ENCODE data around the genes PHLPP1, SERPINB5, SERPINB4, SERPINB2 and DSEL.

- PRO-cap = no peak
Observed at GRCh38 chr18:62690252-62690728, 25.1 kb upstream of the PHLPP1 start.

DNA sequence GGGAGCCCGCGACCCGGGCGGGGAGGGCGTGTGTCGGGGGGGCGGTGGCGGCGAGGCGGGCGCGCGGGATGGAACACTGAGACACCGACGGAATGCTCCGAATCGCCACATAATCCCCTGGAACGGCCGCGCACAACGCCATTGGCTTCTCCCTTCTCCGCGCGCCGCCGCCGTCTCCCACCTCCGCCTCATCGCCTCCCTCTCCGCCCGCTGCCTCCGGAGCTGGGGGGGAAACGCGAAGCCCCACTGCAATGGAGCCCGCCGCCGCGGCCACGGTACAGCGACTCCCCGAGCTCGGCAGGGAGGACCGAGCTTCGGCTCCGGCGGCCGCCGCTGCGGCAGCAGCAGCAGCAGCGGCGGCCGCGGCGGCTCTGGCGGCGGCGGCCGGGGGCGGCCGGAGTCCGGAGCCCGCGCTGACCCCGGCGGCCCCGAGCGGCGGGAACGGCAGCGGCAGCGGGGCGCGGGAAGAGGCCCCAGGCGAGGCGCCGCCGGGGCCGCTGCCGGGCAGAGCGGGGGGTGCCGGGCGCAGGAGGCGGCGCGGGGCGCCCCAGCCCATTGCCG is at the start of gene PHLPP1:
Gene PHLPP1, plus strand, starts transcription at position 109 of the 561 bp plus-strand sequence.
- PRO-cap = bidirectional peak, plus-strand start at position 79 of the sequence, minus-strand start at position 83 of the sequence; unidirectional peak, minus-strand start at position 177 of the sequence

- PRO-cap = no peak
Observed at GRCh38 chr18:62736905-62738169, 22.0 kb downstream of the PHLPP1 start.

DNA sequence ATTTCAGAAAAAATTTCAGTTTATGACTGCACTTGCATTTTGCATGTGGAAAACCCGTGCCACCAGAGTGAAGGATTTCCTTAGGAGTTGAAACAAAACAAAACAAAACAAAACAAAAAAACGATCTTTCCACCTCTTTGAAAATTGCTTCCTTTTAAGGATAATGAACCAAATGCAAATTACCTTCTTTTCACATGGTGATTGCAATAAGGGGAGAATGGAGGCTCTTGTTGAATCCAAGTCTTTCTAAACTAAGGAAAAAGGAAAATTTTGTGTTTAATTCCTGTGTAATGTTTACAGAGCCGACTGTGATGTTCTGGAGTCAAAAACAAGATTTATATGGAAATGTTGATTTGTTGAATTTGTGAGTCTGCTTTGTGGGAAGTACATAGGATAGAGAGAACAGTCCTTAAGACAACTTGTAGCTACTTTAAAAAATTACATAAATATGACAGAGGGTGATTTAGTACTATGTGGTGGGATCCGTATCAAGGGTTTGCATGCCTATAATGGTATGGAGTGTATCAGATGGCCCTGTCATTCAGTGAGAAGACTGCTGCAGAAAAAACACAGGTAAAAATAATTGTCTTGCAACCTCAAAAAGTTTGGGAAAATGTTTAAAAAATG is 43.4 kb downstream of the PHLPP1 start:
- PRO-cap = no peak

DNA sequence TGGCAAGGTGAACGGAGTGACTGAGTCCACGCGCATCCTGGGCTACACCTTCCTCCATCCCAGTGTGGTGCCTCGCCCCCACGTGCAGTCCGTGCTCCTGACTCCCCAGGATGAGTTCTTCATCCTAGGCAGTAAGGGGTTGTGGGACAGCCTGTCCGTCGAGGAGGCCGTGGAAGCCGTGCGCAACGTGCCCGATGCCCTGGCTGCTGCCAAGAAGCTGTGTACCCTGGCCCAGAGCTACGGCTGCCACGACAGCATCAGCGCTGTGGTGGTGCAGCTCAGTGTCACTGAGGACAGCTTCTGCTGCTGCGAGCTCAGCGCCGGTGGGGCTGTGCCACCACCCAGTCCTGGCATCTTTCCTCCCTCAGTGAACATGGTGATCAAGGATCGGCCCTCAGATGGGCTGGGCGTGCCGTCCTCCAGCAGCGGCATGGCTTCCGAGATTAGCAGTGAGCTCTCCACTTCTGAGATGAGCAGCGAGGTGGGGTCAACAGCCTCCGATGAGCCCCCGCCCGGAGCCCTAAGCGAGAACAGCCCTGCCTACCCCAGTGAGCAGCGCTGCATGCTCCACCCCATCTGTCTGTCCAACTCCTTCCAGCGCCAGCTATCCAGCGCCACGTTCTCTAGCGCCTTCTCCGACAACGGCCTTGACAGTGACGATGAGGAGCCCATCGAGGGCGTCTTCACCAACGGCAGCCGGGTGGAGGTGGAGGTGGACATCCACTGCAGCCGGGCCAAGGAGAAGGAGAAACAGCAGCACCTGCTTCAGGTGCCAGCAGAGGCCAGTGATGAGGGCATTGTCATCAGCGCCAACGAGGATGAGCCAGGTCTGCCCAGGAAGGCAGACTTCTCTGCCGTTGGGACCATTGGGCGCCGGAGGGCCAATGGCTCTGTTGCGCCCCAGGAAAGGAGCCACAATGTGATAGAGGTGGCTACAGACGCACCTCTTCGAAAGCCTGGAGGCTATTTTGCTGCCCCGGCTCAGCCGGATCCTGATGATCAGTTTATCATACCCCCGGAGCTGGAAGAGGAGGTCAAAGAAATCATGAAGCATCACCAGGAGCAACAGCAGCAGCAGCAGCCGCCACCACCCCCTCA is 263.3 kb downstream of the PHLPP1 start:
- PRO-cap = no peak

GRCh38 chr18:63182868-63183275 is 136.7 kb downstream of the BCL2 start:
- PRO-cap = no peak

DNA sequence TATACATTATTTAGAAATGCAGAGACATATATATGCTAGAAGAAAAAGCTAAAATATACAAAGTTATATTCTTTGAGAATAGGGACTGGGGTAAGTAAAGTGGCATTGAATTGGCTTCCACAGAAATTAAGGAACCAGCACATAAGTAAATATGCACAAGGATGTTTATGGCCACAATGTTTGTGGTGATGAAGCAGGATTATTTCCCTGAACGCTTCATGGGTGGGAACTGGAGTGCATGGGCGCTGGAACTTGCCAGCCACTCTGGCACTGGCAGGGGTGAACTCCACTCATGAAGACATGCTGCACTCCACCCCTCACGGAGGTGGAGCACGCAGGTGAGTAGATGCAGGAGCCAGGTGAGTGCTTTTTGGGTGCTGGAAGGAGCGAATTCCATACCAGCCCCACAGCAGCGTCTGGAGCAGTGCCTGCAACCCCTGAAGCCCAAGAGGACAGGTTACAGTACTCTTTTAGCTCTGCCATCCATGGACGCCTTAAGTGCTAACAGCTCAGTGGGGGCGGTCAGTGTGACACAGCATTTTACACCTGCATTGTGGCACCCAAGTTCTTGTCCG is 94.1 kb downstream of the BCL2 start:
- PRO-cap = no peak

- PRO-cap = no peak
Observed at GRCh38 chr18:63415400-63416031, 6.8 kb downstream of the VPS4B start.

GRCh38 chr18:63472422-63472834 is 4.3 kb upstream of the SERPINB5 start:
- PRO-cap = no peak

DNA sequence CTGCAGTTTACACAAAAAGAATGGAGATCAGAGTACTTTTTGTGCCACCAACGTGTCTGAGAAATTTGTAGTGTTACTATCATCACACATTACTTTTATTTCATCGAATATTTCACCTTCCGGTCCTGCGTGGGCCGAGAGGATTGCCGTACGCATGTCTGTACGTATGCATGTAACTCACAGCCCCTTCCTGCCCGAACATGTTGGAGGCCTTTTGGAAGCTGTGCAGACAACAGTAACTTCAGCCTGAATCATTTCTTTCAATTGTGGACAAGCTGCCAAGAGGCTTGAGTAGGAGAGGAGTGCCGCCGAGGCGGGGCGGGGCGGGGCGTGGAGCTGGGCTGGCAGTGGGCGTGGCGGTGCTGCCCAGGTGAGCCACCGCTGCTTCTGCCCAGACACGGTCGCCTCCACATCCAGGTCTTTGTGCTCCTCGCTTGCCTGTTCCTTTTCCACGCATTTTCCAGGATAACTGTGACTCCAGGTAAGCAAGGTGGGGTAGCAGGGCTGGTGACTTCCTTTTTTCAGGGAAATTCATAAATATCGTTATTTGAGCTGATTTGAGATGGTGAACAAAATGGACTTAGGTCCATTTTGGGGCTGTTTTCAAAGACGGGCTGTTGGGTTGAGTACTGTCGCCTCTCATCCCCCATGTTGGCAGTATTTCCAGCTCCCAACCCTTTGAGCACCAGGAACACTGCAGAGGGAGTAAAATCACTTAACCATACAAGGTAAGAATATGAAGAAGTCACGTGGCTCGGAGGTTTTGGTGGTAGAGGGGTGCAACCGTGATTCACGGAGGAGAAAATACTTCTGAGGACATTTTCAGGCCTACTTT is at the start of gene SERPINB5:
Gene SERPINB5, plus strand, starts transcription at position 394 of the 835 bp plus-strand sequence.
- PRO-cap = no peak

- PRO-cap = no peak
Observed at GRCh38 chr18:63644157-63644478, at the start of gene SERPINB4. Gene SERPINB4, minus strand, starts transcription at chr18:63644256.

- PRO-cap = no peak
Observed at GRCh38 chr18:63887499-63888080, at the start of gene SERPINB2. Gene SERPINB2, plus strand, starts transcription at chr18:63887705.

GRCh38 chr18:63964906-63965349 is 5.0 kb upstream of the SERPINB8 start:
- PRO-cap = no peak

DNA sequence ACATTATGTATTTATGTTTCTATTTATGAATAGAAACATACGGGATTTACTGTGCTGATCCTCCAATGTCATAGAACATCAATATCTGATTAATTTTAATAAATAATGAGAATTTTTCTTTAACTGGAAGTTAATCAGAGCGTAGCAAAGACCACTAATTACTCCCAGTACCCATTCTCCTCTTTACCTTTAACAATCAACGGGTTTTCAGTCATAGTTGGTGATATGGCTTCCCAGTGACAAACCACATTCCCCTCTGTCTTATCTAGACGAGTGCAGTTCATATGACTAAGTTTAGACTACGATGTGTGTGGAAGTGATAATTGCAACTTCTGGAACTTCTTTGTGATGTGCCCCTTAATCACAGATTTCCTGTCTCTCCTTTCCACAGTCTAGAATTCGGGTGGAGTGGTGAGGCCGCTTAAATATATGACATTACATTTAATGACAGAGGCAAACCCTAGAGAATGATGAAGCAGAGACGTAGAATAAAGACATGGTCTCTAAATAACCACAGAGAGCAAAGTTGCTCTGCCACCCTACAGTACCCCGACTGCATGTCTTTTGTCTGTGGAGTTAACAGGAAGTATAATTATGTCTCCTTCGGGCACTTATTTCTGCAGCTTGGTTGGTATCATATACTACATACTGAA is 693.3 kb upstream of the CDH7 start:
- PRO-cap = no peak

DNA sequence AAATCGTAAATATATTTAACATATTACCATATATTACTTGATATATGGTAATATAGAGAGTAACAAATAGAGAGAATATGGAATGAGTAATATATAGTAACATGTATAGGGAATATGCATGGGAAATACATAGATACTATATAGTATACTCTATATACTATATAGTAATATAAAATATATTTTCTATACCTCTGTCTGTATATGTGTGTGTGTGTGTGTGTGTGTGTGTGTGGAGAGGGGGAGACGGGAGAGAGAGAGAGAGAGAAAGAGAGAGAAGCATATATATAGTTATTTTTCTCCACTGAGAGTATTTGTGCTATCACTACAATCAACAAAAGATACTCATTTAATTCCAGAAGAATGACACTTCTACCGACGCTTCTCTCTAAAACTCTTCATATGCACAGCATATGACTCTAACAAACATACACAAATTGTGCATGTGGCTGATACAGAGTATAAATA is 295.2 kb upstream of the CDH7 start:
- PRO-cap = no peak

DNA sequence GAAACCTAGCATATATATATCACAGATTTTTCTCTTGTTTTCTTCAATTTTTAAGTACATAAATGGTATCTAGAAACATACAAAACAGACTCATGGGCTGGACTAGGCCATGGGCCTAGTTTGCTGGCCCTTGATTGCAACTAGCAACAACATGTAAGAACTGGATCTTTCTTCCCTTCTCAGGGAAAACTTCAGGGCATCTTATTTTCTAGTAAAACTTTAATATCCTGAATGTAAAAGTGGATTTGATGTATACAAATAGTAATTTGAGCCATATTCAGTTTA is 323.7 kb downstream of the CDH19 start:
- PRO-cap = no peak

GRCh38 chr18:67516460-67516824 is at the start of gene DSEL:
Gene DSEL, minus strand, starts transcription at chr18:67516720.
- PRO-cap = bidirectional peak, plus-strand start at chr18:67517033, minus-strand start at chr18:67516720

DNA sequence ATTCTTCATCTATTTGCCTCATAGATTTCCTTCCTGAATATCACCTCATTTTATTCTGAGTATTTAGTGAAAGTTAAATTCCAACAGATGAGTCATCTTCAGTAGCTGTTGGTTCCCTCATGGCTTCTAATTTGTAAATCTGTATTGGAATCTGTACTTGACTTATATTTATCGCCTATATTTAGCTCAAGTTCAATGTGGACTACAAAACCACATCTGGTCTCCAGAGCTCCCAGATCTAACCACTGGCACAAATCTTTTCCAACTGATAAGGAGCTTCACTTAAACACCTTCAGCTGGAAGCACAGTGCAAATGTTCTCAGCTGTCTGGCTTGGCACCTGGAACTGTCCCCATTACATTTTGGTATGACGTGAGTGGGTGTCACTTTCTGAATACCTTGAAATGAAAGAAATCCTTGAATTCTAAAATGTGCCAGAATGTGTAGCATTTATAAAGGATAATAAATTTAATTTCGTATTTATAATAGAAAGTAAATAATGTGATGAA is 82.8 kb upstream of the DSEL start:
- PRO-cap = no peak

- PRO-cap = no peak
Observed at GRCh38 chr18:68722579-68722983, 7.7 kb upstream of the TMX3 start.

DNA sequence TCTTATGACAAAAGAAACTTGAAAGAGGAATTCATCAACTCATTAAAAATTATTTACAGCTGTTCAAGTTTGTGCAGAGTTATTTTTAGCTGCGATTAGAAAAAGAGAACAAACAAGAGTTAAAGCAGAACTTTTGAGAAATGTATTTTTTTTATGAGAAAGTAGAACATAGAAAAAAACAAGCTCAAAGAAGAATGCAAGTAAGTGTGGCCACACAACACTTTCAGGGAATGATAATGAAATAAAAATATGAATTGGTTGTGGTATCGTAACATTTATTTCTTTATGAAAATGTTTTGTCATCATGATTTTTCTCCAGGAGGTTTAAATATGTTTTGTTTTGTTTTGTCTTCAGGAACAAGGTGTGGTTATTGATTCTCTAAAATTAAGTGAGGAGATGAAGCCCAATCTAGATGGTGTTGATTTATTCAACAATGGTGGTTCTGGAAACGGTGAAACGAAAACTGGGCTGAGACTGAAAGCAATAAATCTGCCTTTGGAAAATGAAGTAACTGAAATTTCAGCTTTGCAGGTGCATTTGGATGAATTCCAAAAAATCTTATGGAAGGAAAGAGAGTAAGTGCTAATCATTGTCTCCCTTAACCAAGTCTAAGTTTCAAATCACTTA is 40.6 kb downstream of the CCDC102B start:
- PRO-cap = no peak

All from mesothelial cell of epicardium (in vitro differentiated cells).